ENCODE measurements around a stretch of chr1.

DNA sequence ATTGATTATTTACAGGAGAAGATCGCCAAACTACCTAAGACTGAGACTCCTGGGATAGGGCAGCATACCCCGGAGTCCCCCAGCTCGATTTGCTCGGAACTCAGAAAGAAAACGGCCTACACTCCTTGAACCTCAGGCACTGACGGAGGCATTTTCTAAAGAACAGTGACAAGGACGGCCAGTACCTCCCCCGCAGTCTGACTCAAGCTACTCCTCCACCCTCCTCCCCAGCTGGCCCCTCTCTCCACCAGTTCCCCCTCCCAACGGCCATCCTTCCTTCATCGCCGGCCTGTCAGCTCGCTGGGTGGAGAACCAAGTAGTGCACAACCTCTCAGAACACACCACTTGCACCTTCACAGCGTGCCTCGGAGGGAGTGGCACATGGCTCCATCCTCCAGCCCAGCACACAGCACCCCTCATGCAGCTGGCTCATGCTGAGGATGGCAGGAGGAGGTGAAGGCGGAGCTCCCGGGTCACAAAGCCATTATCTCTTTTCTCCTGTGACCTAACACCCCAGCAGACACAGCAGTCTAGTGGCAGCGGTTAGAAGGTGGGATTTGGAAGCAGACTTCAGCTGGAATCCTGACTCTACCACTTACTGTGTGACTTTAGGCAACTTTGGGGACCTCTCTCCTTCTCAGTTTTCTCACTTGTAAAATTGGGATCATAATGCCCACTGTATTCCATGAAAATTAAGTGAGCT is 58.8 kb downstream of the TOR1AIP2 start:
- PRO-cap: unidirectional peak, minus-strand start at position 141 of the sequence

- PRO-cap: no peak
Measured at GRCh38 chr1:179881307-179881788, 737 bp upstream of the TOR1AIP1 start.

- PRO-cap: no peak
Measured at GRCh38 chr1:179969919-179970473, 15.4 kb downstream of the CEP350 start.

DNA sequence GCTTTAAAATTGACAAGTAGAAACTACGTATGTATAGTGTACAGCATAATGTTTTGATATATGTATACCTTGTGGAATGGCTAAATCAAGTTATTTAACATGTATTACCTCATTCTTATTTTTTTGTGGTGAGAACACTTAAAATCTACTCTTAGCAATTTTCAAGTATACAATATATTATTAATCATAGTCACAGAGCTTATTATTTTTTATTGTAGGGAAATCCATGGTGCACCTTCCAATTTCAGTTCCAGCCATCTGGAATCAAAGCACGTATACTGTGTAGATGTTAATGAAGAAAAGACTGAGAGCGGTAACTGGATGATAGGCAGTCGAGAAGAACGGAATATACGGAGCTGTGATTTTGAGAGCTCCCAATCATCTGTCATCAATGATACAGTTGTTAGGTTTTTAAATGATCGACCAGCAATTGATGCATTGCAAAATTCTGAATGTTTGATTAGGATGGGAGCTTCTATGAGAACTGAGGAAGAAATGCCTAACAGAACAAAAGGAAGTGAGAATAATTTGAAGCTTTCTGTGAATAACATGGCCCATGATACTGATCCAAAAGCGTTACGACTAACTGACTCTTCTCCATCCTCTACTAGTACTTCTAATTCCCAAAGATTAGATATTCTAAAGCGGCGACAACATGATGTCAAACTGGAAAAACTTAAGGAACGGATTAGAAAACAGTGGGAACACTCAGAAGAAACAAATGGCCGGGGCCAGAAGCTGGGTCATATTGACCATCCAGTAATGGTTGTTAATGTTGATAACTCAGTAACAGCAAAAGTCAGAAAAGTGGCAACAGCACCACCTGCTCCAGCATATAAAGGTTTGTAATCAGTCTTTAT is 42.0 kb downstream of the CEP350 start:
- PRO-cap: no peak

DNA sequence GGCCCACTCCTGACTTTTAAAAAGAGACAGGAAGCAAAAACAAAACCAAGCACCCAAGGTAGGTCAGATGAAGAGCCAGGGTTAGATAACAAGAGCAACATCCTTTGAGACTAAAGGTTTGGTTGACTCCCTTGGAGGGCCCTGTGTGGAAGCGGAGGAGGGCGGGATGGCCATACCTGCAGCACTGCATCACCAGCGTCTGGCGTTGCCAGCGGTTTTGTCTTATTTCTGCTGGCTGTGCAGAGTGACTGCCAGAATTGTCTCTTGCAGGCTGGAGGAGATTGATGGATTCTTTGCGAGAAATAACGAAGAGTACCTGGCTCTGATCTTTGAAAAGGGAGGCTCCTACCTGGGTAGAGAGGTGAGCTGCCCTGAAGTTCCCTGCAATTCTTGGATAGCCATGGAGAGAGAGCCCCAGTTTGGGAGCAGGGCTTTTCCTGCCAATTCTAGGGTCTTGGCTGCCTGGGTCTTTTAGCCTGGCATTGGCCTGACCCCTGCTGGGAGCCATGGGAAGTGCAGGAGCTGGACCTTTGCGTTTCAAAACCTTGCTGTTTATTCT is 23.9 kb downstream of the QSOX1 start:
- PRO-cap: no peak

DNA sequence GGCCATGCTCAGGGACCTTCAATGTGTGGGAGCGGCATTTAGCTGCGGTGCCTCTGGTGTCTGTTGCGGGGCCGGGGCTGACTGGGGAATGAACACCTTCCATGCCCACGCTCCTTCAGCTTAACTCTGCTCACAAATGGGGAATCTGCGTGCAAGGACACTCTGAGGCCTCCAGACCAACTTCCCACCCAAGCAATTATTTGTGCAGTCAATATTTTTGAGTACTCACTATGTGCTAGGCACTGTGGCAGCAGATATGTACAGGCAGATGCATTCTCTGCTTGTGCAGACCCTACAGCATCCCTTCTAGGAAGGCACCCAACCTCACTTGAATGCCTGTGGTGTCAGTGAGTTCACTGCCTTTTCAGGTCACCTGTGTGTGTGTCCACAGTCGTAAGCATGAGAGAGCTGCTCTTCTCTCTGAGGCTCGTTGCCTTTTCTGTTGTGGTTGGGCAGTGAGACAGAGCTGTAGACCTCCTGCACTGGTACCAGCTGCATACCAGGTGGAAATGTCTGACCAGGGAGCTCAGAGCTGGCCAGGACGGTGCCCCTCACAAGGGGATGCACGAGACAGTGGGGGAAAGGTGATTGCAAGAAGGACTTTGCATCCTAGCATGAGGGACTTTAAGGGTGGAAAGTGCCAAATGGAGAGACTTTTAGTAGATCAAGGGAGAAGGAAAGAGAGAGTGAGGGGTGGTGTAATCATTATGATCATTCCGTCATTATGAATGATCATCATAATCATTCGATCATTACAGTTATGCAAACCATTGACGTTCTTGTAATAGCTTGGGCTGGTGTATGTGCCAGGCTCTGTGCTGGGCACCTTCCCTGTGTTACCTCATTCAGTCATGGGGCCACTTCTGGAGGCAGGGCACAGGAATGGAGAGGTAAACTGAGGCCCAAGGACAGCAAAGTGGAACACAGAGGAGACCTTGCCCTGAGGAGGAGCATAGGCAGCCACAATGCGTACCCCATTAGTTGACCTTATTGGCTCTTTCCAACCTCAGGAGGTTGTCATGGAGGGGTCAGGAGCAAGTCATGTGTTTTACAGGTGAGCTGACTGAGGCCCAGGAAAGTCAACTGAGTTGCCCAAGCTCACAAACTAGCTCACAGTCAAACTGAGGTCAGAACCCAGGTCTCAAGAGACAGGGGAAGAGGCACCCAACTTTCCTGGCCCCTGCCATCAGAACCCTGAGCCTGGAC is 29.9 kb downstream of the QSOX1 start:
- PRO-cap: no peak

DNA sequence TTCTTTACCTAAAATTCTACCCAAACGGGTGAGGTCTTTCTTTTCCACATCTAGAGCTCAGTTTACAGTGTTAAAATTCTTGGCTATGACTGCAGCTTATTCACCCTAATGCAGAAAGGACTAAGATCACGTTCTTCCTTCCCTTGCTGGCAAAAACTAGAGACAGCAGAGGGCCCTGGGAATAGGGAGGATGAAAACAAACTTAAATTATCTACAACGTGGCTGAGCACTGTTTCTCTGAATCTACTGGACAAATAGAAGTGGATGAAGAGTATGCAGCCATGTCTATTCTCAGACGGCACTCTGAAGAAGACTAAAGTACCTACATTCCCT is 40.2 kb upstream of the ACBD6 start:
- PRO-cap: no peak

DNA sequence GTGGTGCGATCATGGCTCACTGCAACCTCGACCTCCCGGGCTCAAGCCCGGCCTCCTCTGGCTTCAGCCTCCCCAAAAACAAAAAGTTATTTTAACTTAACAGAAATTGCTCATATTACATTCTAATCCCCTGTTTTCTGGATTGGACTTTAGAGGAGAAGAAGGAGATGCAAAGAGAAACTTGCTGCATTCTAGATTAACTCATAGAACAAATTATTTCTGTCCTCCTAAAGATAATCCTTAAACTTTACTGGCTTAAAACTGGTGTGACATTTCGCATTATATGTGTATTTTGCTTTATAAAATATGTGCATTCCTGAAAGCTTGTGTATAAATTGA is 953 bp downstream of the KIAA1614 start:
- PRO-cap: unidirectional peak, minus-strand start at position 59 of the sequence

DNA sequence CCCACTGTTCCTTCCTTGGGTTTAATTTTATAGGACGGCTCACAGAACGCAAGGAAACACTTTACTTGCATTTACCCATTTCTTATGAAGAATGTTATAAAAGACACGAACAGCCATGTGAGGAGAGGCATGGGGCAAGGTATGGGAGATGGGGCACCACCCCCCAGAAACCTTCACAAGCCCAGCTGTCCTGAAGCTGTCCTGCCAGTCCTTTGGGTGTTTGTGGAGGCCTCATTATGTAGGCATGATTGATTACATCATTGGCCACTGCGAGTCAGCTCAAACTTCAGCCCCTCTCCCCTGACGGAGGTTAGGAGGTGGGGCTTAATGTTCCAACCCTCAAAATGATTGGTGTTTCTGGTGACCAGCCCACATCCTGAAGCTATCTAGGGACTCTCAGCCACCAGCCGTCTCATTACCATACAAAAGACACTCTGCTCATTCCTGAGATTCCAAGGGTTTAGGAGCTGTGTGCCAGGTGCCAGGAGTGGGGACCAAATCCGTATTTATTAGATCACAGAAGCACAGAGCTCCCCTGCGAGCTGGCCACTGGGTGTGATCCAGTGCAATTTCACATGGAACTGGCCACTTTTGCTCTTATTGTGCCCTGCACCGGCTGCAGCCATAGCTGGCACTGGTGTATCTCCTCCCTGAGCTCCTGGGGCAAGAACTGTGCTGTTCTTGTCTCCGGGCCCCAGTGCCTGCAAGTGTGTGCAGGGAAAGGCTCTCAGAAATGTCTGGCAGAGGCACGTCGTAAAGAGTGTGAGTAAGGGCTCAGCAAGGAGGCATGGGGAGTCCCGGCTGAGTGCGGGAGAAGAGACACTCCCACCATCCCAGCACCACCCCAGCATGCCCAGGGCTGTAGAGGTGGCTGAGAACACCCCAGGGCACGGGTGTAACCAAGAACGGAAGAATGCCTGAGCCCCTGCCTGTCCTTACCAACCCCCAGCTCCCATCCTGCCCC is 10.5 kb downstream of the KIAA1614 start:
- PRO-cap: no peak

DNA sequence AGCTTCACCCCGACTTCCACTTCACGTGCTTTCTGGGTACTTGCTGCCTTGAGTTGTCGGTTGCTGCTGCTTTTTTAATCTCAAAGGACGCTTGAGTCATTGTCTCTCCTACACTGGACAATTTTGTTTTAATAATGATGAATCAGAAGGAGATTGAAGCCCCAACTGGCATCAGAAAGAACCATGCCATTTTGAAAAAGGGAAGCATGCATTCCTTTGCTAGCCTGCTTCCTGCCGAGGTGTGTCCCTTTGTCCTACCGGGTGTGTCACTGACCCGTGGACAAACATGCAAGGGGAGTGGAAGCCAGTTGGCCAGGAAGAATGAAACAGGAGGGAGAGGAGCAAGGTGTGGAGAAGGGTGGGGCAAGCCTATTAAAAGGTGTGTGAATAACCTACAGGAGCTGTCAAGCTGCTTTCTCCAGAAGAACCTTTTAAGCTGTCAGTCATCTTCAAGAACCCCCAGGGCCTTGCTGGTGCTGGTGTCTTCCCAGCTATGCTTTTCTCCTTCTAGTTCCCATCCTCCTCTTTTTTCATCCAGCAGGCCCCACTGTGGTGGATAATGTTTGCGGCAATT is 164.3 kb downstream of the CACNA1E start:
- PRO-cap: no peak

DNA sequence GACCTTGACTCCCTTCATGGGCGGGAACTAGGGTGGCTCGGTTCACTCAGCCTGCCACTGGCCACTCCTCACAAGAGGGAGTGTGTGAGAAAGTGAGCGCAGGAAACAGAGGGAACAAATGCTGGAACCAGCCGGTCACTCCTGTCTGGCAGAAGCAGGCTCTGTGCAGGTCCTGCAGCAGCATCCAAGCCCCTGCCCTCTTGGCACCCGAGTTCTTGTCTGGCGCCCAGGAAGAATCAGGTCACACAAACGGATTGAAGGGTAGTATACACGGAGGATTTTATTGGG is 58.9 kb downstream of the ZNF648 start:
- PRO-cap: no peak

DNA sequence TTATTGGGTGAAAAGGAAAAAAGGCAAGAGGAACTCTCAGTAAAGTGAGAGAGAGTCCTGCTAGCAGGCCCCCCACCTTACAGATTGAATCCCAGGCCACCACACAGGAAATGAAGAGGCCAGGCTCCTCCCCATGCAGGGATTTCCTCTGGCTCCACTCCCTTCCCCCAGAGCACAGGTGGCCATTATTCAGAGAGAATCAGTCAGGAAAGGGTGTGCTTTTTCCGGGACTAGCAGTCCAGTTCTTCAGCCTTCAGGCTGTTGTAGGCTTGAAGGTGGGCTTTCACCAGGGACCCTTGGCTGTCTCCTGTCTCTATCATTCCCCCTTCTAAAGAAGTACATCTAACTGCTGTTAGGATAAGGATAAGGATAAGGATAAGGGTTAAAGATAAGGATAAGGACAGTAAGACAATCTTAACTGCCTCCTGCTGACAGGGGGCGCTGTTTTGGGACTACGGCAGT is 26.3 kb downstream of the ZNF648 start:
- PRO-cap: unidirectional peak, minus-strand start at position 86 of the sequence

GRCh38 chr1:182088026-182088755 is 26.7 kb upstream of the ZNF648 start:
- PRO-cap: no peak

DNA sequence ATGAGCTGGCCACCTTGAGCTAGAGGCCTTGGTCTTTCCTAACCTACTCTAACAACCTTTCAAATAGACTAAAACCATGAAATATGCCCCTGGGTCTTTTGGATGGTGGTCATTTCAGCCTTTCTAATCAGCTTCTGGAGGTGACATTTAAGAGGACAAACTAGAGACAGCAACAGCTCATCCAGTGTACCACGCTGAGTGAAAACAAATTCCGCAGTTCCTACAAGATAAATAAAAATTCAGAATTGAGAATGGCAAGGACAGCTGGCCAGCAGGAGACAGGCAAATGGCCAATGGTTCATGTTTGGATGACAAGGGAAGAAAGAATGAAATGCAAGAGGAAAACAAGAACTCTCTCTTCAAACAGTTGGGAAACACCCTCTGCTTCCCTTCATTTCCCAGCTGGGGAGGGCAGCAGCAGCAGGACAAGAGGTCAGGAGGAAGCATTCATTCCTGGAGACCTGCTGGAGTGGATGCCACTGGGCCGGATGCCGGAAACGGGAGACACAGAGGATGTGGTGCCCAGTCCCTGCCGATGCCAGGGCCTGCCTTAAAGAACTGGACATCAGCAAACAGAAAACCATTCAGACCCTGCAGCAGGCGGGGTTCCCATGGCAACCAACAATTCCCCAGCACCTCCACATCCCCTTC is 102.2 kb upstream of the ZNF648 start:
- PRO-cap: no peak

- PRO-cap: no peak
Measured at GRCh38 chr1:182174052-182174549, 112.6 kb upstream of the ZNF648 start.

DNA sequence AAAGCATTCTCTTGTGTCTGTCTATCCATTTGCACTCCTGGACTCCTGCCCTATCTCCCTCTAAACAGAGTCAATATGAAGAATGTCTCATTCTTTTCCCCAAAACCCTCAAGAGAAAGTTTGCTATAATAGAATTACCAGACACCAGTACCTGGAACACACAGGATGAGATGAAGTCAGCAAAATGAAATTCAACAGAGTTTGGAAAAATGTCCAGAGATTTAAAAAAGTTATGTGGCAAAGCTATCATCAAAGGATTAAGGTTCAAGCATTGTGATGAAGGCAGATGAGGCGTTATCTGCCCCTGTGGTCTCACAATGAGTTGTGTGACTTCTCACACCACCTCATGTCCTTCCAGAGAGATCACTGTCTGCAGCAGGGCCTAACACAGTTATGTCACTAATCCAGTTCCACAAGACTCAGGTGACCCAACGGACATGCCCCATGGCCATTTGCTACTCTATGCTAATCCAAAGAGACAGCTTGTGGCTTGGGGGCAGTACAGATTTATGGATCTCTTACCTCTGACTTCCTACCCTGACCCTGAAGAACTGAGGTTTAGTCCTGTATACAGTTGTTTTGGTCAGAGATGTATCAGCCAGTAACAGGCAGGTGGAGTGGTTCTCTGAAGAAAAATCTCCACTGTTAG is 147.3 kb downstream of the GLUL start:
- PRO-cap: no peak

- PRO-cap: no peak
Measured at GRCh38 chr1:182259124-182259474, 132.5 kb downstream of the GLUL start.

GRCh38 chr1:182865084-182866138 is 26.3 kb downstream of the DHX9 start:
- PRO-cap: no peak

GRCh38 chr1:182877246-182878487 is 38.5 kb downstream of the DHX9 start:
- PRO-cap: no peak

GRCh38 chr1:183021985-183022903 is 976 bp upstream of the LAMC1 start:
- PRO-cap: bidirectional peak, plus-strand start at chr1:183022585, minus-strand start at chr1:183022397; bidirectional peak, plus-strand start at chr1:183022807, minus-strand start at chr1:183022781